ENCODE measurements around a stretch of chr2.

GRCh38 chr2:233447880-233448625 is 93.8 kb downstream of the DGKD start:
- PRO-cap = no peak

DNA sequence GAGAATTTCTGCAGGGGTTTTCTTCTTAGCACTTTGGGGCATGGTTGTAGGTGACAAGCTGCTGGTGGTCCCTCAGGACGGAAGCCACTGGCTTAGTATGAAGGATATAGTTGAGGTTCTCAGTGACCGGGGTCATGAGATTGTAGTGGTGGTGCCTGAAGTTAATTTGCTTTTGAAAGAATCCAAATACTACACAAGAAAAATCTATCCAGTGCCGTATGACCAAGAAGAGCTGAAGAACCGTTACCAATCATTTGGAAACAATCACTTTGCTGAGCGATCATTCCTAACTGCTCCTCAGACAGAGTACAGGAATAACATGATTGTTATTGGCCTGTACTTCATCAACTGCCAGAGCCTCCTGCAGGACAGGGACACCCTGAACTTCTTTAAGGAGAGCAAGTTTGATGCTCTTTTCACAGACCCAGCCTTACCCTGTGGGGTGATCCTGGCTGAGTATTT is 372 bp downstream of the UGT1A6 start:
- PRO-cap = no peak

GRCh38 chr2:233693493-233694618 is 1.2 kb downstream of the UGT1A6 start:
- PRO-cap = no peak

DNA sequence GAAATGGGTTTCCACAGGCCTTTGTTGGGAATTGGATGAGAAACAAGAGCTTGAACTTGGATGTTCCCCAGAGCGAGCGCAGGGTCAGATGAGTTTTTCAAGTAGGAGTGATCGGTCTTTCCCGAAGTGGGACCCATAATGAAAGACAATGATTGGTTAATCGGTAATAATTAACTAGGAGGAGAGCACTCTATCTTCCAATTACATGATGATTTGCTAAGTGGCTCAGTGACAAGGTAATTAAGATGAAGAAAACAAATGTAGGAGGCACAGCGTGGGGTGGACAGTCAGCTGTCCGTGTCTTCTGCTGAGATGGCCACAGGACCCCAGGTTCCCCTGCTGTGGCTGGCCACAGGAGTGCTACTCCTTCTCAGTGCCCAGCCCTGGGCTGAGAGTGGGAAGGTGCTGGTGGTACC is 13.2 kb upstream of the UGT1A1 start:
- PRO-cap = no peak

GRCh38 chr2:234164379-234165199 is 114.1 kb downstream of the SPP2 start:
- PRO-cap = no peak

DNA sequence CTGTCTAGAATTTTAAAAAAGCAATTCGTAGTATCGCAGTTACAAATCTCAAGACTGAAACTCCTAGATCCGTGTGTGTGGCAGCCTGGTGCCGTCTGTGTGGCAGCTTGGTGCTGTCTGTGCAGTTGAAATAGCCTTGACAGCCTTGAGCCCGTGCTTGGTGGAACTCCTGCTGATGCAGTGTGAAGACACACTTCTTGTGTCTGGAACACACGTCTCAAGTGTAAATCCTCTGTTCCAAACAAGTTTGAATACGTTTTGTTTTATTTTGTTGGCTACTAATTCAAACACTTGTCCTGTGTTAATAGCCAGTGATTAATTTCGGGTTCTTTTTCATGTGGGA is 152.6 kb downstream of the SPP2 start:
- PRO-cap = no peak

GRCh38 chr2:234444580-234445488 is 52.0 kb downstream of the ARL4C start:
- PRO-cap = no peak

- PRO-cap = no peak
These were observed 50.6 kb downstream of the ARL4C start for GRCh38 chr2:234446226-234446781.

- PRO-cap = no peak
These were observed 28.3 kb downstream of the ARL4C start for GRCh38 chr2:234468468-234469153.

DNA sequence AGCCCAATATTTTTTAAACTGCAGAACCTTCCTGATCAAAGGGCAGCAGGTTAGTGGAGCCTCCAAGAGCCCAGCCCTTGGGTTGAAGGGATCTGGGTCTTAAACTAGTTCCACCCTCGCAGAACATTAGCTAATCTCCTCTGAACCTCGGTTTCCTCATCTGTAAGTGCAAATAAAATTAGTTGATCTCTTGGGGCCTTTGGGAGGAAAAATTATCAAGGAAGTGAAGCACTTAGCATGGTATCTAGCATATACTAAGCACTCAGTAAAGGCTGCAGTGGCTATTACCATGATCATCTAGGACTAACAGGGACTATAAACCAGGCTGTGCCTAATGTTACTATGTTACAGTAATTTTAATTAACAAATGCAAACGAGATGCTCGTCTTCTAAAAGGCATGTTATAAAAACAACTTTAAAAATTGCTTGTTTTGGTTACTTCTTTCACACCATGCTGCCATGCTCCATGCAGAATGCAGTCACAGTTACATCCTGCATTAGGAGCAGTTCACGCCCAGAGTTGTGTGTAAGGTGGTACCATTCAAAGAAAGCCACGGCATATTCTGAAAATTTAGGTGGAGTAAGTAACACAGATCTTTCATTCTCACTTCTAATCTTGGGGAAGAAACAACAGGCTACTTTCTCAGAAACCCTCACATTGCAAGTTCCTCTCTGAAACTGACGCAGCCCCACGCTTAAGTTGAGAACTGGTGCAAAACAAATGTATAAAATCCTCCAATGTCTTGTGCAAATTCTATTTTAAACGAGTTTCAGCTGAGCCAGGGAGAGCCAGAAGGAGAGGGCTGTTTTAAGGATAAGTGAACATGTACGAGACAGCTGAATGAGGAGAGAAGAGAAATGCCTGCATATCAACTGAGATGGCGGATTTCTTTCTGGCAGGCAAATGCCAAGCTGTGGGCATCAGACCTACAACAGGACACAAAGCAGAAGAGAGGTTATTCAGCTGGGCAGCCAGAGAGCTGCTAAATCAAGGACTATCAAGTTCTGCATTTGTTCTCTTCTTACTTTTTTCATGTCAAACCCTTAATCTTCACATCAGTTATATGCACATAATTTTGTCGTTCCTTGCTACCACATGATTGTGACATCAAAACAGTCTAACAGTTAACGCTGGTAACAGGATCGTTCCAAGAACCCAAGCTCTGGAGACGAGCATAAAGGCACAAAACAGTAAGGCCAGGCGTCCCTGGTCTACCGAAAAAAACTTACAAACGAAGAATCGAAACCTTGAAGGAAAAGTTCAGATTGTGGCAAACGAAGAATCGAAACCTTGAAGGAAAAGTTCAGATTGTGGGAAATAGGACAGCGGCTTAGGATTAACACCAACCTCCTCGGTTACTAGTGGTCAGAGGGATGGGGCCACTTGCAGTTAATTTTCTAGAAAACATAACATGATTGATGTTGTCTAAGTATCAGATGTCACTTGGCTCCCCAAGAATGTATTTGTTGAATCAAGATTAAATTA is 6.5 kb downstream of the ARL4C start:
- PRO-cap = no peak

DNA sequence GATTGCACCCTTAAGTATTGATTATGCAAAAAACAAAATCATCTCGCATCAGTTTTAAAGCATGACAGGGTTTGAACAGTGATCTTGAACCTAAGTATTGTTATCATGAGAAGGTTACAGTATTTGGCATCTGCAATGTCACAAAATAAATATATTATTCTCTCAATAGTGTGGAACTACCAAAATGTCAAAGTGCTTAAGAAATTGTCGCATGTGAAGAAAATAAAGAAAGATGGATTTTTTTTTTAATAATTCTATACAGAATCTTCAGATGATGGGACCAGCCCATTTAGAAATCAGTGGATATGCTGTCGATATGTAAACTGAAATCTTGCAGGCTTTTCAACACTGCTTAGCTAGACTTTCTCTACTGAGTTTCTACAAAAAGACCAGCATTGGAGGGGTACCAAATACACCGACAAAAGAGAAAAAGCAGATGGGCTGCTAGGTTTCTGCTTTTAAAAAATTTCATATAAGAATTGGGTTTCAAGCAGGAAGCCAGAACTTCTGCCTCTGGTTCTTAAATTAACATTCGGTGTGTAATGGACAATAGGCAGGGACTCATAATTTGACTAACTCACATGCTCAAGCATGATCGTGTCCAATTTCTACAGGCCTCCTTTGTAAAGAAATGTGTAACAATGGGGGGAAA is 3.2 kb downstream of the ARL4C start:
- PRO-cap = no peak

- PRO-cap = no peak
These were observed 39.4 kb upstream of the ARL4C start for GRCh38 chr2:234536384-234536604.

DNA sequence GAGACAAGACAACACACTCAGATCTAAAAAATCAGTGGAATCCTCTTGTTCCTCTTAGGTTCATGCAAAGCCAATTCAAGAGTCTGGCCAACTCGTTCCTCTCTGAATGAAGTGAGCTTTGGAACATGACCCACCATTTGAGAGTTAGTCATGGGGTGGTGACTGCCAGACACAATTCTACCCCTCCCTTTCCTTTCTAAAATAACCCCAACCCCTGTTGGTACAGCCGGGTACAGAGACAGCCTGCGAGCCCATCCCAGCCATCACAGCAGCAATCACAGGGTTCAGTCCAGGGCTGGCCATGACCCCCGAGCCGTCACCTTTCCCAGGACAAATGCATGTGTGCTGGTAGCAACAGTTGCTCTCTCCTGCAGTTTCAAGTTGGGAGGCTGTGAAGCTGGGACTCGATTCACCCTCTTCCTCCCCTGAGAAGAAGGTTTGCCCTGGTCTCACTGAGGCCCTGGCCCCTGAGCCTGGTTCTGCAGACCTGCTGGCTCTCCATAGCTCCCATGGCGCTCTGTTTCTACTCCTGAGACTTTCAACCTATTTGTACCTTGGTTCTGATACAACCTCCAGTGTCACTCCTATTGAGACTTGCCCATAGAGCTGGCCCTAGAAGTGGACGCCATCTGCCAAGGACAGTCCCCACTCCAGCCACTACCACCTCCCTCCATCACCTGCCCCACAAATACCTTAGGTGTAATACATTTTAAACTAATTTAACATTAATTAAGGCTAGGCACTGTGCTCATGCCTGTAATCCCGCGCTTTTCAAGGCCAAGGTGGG is 182.9 kb upstream of the SH3BP4 start:
- PRO-cap = no peak

DNA sequence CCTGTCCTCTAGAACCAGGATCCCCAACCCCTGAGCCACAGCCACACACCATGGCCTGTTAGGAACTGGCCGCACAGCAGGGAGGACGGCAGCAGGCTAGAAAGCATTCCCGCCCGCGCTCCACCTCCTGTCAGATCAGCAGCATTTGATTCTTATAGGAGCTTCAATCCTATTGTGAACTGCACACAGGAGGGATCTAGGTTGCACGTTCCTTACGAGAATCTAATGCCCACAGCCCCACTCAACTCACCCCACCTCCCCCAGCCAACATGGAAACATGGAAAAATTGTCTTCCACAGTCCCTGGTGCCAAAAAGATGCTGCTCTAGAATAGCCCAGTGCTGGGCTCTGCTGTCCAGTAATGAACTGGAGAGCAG is 179.0 kb upstream of the SH3BP4 start:
- PRO-cap = no peak

DNA sequence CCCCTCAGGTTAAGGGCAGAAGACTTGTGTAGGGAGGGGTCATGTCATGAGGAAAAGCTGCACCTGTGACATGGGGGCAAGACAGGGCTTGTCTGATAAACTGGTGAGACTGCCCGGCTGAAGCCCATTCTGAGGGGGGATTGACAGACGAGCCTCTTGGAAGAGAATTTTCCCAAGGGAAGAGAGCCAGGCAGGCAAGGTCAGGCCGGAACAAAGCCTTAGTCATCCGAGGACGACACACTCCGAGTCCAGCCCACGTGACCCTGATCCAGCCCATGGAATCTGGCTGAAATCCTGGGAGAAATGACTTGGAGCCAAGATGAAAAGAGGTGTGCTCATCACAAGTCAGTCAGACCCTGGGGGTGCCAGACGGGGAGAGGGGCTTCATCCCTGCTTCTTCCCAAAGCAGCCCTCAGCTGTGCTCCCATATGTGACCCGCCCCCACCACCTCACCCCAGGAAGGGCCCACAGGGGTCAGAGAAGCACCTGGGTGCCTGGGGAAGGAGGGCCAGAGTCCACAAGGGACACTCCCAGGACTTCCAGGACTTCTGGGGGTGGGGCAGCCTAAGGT is 88.4 kb upstream of the SH3BP4 start:
- PRO-cap = no peak

- PRO-cap = no peak
These were observed 959 bp upstream of the SH3BP4 start for GRCh38 chr2:234950535-234951581.

- PRO-cap = no peak
These were observed 37.3 kb downstream of the SH3BP4 start for GRCh38 chr2:234988859-234989790.

DNA sequence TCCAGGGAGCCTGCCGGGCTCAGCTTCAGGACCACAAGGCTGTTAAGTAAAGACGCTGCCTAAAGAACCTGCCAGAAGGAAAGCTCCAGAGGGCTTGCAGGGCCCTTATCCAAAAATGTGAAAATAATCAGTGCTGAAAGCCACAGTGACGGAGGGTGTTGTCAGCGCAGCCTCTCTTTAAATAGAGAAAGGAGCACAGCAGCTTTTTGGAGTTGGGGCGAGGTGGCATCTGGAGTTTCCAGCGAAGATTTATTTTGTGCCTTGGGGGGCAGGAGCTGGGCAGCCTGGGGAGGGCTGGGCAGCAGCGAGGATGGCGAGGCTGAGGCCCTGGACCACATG is 40.1 kb downstream of the SH3BP4 start:
- PRO-cap = no peak

DNA sequence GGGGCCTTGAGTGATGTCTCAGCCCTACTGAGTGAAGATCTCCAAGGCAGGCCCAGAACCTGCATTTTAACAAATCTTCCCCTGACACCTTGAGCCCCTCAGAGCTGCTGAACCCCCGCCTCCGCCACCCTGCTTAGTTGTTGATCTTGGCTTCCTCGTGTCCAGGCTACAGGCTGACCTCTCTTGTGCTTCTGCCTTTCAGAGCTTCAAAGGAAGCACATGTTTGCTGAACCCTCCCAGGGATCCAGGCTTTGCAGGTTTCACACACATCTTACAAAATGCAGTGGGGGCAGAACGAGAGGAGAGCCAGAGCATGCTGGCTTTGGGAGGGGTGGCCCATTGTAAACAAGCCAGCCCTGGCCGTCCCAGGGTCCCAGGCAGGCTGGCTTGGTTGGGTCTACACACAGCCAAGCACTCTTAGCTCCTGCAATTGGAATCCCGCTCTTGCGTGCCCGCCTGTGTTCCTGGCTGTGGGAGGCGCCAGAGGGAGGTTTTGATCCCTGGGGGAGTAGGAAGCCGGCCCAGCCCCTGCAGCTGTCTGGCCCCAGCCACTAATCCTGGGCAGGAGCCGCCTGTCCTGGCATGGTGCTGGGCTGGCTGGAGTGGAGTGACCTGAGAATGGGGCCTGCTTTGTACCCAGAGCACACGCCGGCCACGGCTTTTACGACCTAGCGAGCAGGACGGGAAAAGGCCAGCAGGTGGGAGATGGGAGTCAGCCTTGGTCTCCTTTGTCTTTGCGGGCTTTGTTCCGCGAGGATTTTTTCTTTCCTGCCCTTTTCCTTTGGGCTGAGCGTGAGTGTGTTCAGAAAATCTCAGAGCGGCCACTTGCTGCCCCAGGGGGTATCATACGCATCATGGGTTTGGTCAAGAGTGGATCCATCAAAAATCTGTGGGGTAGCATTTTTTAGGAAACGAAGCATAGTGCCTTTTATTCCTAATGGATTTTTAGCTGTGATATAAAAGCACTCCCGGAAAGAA is 54.0 kb downstream of the SH3BP4 start:
- PRO-cap = no peak

- PRO-cap = no peak
These were observed 92.5 kb downstream of the SH3BP4 start for GRCh38 chr2:235044069-235045033.

Measured in peritoneum (tissue), 1 donor.